ENCODE results near the genes H2BC12, H3C11 and ZSCAN26.

GRCh38 chr6:26462984-26463600 is 5.3 kb downstream of the BTN2A1 start:
- PRO-cap = no peak

- PRO-cap = no peak
These were observed 14.5 kb upstream of the HMGN4 start for GRCh38 chr6:26523545-26524140.

GRCh38 chr6:26534838-26535173 is 3.4 kb upstream of the HMGN4 start:
- PRO-cap = no peak

DNA sequence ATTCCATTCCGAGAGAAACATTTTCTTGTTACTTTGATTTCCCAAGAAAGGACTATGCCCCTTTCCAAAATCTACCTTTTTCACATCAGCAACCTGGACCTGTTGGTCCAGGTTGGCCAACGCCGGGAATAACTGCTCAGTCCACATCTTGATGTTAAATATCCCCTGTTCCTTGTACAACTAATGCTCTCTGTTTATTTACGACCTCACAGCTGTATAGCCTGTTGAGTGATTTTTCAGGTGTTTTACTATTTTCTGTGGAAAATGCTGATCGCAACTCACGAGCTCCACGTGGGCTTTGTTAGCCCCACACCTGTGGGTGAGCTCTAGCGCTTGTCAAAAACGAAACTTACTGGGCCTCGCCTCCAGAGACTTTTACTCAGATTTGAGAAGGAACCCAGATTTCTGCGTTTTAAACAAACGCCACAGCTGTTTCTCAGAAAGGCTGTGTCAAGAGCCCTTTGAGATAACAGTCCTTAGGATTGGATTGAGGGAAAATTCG is 16.5 kb downstream of the HMGN4 start:
- PRO-cap = no peak

GRCh38 chr6:26770954-26771233 is 111.3 kb upstream of the ZNF322 start:
- PRO-cap = no peak

GRCh38 chr6:27146517-27146941 is at the start of gene H2BC12:
Gene H2BC12 (minus strand): TSS chr6:27146855.
- PRO-cap = bidirectional peak, plus-strand start at chr6:27147106, minus-strand start at chr6:27146855

GRCh38 chr6:27205690-27206431 is 41.6 kb upstream of the PRSS16 start:
- PRO-cap = no peak

GRCh38 chr6:27318931-27319383 is 6.9 kb upstream of the POM121L2 start:
- PRO-cap = no peak

DNA sequence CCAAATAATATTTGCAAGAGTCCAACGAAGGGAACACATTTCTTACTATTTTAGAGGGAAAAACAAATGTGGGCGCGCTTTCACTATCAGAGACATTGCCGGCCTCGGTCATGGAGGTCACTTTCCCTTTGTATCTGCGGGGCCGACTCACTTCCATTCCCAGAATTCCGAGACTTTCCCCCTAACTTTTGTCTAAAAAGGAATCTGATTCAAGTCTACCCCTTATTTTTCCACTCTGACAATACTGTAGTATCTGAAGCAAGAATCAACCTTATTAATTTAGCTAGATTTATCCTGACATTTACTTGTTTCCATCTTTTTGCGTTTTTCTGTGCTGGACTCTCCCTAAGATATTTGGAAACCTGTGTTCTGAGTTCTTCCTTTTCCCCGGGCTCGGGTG is 71.8 kb upstream of the ZNF184 start:
- PRO-cap = no peak

GRCh38 chr6:27568103-27568852 is 95.4 kb upstream of the ZNF184 start:
- PRO-cap = no peak

- PRO-cap = no peak
These were observed 129.6 kb upstream of the ZNF184 start for GRCh38 chr6:27602475-27602925.

DNA sequence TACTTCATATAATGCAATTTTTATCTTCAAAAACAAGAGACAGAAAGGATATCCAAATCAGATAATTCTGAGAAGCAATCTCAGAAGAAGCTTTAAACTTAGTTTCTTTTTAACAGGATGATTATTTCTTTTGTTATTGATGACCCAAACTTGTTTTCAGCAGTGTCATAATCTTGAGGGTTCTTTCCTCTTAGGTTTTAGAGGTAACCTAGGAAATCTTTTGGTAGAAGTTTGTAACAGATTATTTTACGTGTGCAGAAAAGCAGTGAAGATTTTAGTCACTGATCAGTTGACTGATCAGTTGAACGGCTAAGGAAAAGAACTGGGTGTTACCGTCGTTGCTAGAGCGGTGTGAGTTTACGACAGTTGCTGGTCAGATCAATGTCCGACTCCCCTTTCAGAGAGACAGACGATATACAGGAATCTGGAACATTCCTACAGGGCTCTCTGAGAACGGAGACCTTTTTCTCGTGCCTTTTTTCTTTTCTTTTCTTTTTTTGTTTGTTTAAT is 132.0 kb upstream of the ZNF184 start:
- PRO-cap = no peak

- PRO-cap = no peak
These were observed 1.8 kb downstream of the H2AC15 start for GRCh38 chr6:27836491-27836701.

DNA sequence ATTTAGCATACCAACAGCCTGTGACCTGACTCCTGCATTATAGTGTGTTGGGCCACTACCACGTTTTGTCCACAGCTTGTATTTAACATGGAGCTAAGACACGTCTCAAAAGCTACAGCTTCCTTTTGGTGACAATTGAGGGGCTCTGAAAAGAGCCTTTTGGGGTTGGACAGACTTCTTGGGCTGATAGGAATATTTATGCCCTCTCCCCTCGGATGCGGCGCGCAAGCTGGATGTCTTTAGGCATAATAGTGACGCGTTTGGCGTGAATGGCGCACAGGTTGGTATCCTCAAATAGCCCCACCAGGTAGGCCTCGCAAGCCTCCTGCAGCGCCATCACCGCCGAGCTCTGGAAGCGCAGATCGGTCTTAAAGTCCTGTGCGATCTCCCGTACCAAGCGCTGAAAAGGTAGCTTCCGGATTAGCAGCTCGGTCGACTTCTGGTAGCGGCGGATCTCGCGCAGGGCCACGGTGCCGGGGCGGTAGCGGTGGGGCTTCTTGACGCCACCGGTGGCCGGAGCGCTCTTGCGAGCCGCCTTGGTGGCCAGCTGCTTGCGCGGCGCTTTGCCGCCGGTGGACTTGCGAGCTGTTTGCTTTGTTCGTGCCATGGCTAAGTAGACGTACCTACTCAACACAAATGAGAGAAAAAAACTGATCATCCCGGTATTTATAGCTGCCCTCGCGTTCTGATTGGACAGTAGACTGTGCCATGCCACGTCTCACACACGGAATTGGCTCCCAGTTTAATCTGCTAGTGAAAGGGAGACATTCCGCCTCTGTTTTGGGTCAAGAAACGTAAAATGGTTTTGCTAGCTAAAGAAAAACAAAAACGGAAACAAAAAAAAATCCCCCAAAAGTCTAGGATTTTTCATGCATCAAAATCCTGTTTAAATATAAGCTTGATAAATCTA is at the start of gene H3C11:
TSS of gene H3C11 (minus strand) at position 638 of the 910 bp plus-strand sequence.
- PRO-cap = bidirectional peak, plus-strand start at position 740 of the sequence, minus-strand start at position 638 of the sequence

DNA sequence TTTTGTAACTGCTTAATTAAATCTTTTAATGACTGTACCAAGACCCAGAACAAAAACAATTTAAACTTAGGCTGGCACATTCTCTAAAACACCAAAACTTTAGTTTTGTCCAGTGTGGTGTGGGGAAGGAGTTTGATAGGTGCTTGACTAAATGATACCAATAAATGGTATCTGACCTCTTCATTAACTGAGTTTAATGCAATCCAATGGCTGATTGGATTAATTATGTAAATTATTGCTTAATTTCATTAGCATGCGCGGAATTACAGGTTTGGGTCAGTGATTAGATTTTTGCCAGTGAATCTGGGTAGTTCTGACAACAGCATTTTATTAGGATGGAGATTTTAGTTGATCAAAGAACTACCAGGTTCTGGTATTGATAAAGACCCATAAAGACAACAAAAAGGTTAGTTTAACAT is 825 bp upstream of the H3C12 start:
- PRO-cap = no peak

DNA sequence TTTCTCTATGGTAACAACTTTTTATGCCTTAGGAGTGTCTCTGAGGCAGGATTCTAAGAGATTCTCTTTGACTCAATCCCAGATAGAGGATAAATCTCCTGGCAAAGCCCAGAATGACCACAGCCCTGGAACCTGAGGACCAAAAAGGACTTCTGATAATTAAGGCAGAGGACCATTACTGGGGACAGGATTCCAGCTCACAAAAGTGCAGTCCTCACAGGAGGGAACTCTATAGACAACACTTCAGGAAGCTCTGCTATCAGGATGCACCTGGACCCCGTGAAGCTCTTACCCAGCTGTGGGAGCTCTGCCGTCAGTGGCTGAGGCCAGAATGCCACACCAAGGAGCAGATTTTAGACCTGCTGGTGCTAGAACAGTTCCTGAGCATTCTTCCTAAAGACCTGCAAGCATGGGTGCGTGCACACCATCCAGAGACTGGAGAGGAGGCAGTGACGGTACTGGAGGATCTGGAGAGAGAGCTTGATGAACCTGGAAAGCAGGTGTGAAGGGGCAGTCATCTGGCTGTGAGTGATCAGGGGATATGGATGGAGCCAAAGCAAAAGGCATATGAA is 1.0 kb downstream of the ZSCAN16 start:
- PRO-cap = no peak

DNA sequence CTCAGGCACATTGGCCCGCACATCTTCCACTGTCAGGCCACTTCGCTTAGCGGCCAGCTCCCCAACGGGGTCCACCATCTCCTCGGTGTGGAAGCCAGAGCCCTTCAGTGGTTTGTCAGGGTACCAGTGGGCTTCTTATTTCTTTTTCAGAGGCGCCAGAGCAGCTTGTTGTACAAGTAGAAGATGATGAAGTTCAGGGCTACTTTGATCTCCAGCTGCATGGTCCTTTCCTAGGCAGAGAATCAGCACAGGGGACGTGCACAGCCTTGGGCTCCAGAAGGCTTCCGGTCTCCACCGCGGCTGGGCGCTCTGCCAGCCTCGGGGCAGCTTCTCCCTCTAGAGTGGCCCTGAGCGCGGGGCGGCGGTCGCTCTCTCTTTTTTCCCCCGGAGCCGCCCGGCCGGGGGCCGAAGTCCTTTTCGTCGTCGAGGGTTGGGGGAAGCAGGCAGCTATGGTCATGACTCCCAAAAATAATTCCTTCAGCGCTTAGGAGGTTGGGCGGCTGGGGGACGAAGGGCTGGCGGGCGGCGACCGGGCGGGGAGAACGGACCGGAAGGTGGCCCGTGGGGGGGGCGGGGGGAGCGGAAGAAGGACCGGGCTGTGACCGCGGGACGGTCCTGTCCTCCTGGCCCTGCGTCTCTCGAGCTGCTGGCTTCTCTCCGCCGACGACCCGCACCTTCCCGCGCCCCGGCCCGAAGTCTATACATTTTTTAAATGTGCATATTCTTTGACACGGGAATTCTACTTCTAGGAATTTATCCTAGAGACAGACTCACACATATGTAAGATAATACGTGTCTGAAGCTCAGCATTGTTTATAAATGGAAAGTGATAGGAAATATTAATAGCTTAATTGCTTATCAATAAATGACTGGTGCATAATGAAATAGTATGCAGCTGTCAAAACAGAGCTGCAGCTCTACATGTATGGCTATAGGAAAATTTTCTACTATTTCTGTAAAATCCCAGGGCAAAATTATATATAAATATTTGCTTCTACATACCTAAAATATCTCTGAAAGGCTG is 6.3 kb upstream of the ZSCAN9 start:
- PRO-cap = bidirectional peak, plus-strand start at position 599 of the sequence, minus-strand start at position 544 of the sequence; unidirectional peak, minus-strand start at position 697 of the sequence

DNA sequence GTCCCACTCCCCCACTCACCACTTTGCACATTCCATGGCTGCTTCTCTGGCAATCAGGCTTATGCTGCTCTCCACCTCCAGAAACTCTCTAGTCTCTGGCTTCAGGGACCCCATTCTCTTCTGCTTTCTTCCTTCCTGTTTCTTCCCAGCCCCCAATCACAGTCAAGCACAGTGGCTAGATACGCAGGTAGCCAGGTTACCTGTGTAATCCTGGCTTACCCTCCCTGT is 633 bp upstream of the ZKSCAN4 start:
- PRO-cap = no peak

DNA sequence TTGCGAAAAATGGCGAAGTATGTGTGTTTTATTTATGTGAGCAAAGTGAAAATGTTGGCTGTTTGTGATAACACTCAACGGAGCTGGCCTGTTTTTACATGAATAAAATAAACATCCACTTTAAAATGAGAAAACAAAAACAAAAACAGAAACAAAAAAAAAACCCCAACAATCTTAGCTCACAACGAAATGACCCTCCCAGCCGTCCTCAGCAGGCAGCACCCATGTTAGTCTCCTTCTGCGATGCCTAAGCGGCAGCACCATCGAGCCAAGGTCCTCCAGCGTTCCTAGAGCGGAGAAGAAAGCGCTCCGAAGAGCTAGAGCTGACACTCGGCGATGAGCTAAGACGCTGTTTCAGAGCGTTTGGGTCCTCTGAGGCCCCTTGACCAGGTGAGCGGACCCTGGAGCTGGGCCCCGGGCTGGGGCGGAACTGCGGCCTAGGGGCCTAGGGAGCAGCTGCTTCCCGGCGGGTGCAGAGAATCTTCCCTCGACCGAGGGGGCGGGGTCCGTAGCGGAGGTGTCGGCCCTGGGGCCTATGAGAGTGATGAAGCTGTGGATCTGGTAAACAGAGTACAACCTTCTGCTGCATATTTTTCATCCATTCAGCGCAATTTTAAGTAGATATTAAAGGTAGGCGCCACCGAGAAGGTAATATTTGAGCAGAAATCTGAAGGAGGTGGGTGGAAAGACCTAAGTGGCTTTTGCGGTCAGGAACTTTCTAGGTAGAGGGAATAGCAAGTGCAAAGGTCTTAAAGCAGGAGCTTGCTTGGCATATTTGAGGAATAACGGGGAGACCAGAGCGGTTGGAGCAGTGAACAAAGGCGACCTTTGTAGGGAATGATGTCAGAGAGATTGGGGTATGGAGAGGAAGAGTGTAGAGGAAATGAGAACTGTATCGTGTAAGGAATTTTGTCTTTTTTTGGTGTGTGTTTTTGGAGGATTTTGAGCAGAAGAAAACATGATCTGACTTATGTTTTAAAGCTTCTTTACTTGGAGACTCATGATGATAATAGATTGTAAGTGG is at the start of gene ZSCAN26:
TSS of gene ZSCAN26 (plus strand) at position 320 of the 1,024 bp plus-strand sequence.
- PRO-cap = bidirectional peak, plus-strand start at position 320 of the sequence, minus-strand start at position 245 of the sequence; bidirectional peak, plus-strand start at position 520 of the sequence, minus-strand start at position 432 of the sequence

DNA sequence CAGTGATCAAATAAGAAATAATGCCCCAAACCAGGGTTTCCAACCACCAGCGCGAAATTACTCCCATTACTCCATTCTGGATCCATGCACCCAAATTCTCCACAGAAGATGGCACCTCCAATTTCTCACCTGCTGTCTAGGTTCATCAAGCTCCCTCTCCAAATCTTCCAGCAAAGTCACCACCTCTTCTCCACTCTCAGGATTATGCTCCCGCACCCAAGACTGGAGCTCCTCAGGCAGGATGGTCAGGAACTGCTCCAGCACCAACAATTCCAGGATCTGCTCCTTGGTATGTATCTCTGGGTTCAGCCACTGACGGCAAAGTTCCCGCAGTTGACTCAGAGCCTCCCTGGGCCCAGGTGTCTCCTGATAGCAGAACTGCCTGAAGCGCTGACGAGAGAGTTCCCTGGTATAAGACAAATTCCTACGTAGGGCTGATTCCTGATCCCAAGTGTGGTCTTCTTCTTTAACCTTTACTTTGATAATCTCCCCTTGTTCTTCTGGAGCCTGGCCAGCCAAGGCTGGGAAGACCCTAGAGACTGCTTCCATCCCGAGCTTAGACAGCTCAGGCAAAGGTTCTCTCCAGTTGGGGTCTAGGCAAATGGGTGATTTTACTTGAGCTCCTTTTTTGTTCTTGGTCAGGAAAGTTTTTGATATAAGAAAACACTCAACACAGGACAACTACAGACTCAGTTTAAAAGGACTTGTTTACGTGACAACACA is 768 bp downstream of the SCAND3 start:
- PRO-cap = no peak

Measured in right cardiac atrium (tissue), 1 donor.